Rectum (tissue), 1 donor: ENCODE measurements around the gene WBP1L.

DNA sequence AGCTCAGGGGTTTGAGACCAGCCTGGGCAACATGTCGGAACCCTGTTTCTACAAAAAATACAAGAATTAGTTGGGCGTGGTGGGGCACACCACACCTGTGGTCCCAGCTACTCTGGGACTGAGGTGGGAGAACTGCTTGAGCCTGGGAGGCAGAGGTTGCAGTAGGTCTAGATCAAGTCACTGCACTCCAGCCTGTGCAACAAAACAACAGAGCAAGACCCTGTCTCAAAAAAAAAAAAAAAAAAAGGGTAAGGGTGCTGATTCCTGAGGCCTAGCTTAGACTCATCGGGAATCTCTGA is 14.6 kb downstream of the TRIM8 start:
- PRO-cap = no peak

DNA sequence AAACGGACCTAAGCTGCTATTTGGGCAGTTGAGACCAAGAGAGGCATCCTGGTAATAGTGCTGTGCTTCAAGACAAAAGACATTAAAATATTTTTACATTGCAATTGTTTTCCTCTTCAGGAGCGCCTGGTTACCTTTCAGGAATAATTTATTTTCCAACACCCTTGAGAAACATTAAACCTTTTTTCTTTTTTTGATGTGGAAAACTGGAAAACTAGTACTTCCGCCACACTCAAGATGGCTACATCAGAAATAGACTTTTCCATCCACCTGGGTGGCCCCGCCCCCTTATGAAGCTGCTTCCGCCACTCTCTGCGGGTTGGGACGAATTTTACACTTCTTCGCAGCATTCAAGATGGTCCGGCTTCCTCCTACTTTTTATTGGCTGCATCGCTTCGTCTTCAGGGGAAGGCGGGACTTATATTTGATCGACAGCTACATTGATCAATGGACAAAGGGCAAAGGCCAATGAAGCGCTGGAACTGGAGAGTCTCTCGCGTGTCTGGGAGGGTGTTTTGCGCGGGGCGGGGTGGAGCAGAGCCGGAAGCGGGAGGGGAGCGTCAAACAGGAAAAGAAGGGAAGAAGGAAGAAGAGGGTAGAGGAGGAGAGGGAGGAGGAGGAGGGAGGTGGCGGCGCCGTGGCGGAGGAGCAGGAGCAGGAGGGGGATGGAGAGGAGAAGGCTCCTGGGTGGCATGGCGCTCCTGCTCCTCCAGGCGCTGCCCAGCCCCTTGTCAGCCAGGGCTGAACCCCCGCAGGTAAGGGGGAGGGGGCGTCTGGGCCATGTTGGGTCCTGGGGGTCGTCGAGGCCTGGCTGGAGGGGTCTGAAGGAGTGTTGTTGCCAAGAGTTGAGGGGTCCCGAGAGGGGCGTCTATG is at the start of gene WBP1L:
Gene WBP1L, plus strand, starts transcription at position 560 of the 873 bp plus-strand sequence.
- PRO-cap = unidirectional peak, plus-strand start at position 468 of the sequence; unidirectional peak, plus-strand start at position 598 of the sequence

GRCh38 chr10:102770645-102771165 is 27.0 kb downstream of the WBP1L start:
- PRO-cap = no peak

GRCh38 chr10:102800731-102801343 is 36.4 kb downstream of the CYP17A1 start:
- PRO-cap = no peak

DNA sequence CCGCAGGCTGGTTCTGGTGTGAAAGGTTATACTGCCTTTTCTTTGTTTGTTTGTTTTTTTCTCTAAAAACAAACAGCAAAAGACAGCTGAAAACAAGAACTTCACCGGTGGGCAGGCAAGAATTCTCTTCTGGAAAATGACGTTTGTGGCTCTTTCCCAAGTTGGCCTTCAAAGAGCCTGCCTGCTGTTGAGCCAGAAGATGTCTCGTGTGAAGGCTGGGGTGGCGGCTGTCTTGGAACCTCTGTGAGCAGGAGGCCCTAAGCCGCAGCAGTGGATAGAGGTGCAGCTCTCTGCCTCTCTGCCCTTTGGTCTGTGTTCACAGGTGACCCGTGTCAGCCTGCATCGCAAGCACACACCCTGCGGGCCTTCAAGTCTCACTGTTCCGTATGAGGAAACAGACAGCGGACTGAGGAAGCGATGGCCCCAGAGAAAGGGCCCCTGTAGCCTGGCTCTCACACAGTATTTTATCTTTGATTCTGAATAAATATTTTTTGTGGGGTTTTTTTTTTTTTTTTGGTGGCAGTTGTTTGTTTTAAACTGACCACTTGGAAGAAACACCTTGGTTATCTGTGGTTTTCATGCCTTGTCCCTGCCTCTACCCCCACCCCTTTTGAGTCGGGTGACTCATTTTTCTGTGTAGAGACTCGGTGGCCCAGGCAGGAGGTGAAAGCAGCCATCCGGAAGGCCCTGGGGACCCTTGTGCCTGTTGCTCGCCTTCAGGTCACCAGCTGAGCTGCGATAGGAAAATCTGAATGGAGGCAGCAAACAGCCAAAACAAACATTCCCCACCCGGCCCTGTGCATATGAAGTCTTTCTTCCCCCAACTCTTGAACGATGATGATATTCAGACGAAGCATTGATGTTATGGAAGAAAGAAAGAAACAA is 23.0 kb downstream of the CYP17A1 start:
- PRO-cap = bidirectional peak, plus-strand start at position 397 of the sequence, minus-strand start at position 312 of the sequence

DNA sequence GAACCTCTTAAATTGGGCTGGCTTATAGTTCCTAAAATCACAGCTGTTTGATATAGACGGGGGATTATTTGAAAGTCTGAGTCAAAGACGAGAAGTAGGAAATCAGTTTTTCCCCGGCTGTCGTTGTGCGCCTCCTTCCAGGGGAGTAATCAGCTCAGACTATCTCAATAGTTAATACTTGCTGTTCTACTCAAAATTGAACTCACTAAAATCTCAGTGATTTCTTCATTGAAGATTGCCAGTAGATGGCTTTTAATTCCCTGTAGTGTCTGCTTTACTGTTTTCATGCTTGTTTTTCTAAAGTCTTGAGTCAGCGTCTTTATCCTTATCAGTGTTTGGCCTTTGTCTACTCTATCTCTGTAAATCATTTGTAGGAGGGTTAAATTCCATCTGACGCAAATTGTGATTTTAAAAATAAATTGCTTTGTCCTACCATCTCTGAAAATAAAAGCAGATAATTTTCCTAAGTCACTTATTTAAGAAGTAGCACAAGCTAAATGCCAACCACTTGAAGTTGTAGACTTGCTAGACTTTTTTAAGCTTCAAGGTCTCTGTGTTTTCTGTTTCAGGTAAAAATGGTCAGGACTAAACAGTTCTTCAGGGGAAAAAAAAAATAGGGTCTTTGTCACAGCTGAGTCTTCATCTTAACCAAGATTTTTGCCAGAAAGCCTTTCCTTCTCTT is 47.4 kb downstream of the CNNM2 start:
- PRO-cap = no peak

DNA sequence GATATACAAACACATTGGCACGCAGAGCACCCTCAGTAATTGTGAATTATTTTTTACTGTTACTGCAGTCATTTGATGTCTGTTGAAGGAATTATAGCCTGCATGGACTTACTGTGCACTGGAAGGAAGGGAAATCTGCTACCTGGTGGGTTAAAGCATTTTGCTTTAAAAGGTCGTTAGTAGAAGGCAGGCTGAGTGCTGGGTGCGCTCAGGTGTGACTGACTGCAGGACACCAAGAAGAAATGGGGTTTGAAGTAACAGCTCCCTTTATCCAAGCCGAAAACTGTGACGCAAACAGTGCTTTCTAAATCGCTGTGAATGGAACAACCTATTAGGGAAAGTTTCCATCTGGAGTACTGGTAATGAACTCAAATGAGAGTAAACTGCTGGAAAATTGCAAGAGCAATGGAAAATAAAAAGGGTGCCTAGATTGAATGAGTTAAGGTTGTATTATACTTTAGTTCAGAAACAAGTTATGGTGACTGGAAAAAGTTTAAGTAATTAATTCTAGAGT is 95.3 kb downstream of the CNNM2 start:
- PRO-cap = no peak

DNA sequence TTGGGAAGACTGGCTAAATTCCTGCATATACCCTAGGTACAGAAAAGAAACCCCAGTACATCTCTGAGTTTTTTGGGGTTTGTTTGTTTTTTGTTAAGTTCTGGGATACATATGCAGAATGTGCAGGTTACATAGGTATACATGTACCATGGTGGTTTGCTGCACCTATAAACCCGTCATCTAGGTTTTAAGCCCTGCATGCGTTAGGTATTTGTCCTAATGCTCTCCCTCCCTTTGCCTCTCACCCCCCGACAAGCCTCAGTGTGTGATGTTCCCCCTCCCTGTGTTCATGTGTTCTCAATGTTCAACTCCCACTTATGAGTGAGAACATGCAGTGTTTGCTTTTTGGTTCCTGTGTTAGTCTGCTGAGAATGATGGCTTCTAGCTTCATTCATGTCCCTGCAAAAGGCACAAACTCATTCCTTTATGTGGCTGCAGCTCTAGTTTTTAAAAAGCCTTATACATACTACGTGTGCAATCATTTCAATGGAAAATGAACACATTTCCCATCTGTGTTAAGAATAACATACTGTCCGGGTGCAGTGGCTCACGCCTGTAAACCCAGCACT is 54.8 kb downstream of the NT5C2 start:
- PRO-cap = no peak

DNA sequence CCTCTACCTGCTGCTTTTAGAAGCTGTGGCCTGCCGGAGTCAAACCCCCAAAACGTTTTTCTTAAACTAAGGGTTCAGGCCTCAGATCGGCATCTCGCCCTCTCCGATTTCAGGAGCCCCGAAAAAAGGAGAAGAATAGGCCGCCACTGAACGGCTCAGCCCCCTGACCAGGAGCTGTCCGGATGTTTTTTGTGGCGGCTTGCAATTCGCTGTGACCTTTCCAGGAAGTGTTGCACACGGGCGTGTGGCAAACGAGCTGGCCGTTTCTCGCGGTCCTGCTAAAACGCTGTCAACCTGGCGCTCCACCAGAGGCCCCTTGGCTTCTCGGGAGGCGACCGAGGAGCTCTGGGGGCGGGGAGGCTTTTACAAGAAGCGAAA is 684 bp downstream of the NT5C2 start:
- PRO-cap = bidirectional peak, plus-strand start at position 230 of the sequence, minus-strand start at position 191 of the sequence; bidirectional peak, plus-strand start at position 281 of the sequence, minus-strand start at position 347 of the sequence

DNA sequence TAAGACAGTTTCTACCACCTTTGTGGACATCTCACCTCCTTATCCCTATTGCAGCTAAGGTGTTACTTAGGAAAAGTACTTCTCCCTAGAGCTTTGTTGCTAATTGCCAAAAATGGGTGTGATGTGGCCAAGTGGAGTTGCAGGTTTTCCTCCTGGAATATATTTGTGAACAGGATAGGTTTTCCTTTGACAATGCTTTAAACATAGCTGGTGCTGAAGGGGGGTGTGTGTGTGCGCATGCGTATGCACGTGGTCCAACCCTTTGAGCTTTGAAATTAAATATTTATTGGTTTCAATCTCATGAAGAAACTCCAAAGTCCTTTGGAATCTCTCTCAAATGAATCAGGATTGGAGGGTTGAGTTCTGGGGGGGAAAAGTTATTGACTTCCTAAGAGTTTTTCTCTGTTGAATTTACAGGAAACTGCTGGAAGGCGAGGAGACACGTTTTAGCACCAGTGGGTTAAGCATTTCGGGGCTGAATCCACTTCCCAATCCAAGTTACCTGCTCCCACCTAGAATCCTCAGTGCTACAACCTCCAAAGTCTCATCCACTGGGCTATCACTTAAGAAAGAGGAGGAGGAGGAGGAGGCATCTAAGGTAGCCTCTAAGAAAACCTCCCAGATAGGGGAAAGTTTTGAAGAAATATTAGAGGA is 11.1 kb downstream of the INA start:
- PRO-cap = no peak

DNA sequence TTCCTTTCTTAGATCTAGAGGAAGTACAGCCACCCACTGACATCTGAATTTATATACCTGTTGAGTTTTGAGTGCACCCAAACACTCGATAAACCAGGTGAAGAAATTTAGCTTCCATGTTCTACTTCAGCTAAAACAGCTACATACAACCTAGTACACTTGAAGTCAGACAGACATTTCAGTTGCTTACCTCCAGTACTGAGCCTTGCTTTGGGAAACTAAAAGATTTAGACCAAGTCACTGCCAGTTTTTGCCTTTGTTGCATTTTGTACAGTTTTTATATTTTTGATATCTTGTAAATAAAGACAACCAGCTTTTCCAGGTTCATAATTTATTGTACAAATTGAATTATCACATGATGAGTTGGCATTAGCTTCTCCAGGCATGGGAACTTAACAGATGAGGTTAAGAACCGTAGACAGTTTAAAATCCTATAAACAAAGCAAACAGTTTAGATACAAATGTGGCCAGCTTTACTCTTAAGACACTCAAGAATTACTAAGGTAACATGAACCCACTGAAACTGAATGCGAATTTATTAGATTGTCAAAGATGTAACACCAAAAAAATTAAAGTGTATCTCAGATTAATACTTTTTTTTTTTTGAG is 7.4 kb downstream of the ATP5MK start:
- PRO-cap = no peak

DNA sequence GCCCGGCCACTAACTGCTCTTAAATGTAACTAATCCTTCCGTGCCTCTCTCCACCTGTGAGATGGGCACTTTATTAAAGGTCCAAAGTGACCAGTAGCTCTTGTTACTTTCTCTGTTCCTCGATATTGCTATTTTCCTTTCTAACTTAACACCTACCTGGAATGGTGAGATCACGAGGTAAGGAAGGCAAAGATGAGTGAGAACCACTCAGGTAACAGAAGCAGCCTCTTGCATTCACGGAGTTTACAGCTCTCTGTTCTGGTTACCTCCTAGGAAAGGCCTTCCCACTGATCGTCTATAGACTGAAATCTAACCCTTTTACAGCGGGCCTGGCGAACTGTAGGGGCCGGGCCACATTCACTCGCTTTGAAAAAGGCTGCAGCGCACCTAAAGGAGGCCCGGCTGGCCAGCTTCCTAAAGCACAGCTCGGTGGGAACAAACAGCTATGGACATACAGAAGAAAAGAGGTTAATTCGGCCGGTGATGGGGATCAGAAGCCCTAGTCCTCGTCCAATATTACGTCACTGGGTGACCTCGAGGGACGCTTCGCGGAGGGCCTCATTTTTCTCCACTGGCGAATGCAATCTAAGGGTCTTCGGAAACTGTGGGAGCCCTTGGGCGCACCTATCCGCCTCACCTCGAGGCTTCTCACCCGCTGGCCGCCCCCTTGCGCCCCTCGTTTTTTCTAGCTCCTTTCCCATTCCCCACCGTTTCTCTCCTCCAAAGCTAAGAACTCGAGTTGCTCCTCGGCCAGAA is 507 bp downstream of the ATP5MK start:
- PRO-cap = unidirectional peak, plus-strand start at position 524 of the sequence

GRCh38 chr10:103397388-103397743 is 940 bp downstream of the PDCD11 start:
- PRO-cap = no peak

DNA sequence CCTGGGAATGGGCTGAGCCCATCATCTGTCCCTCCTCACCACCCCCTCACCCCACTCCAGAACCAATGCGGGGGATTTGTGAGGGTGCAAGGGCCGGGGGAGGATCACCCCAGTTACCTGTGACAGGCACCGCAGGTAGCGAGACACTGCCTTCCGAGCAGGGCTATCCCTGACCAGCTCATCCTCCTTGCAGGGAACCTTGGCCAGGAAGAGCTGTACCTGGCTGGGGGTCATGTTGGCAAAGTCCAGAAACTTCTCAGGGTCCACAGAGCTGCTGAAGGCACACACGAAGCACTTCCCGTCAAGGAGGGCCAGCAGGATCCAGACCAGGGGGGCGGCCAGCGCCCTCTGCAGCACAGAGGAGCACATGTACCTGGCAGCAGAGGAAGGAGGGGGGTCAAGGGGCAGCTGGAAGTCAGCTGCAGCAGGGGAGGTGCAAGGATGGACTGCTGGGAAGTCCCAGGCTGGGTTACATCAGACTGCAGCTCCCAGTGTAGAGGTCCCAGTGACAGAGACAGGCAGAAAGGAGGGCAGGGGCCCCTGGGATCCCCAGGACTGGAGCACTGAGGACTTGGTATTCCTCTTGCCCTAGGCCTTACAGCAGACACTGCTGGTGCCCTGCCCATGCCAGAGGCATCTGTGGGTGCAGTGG is 2.7 kb downstream of the CALHM3 start:
- PRO-cap = no peak

- PRO-cap = no peak
These were observed 10.9 kb downstream of the NEURL1 start for GRCh38 chr10:103504403-103504797.

DNA sequence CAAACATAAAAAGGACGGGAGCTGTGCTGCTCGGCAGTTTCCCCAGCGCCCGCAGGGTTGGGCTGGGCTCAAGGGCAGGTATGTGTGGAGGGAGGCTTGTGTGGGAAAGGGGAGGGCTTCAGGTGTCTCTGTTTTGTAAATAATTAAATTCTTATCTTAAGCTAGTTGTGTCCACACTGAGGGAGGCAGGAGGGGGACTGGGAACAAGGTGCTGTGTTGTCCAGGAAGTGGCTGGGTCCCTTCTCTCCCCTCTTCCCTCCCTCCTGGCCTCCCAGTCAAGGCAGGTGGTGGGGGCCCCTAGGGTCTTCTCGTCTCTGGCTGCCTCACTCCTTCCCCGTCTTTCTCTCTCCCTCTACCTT is 19.1 kb downstream of the NEURL1 start:
- PRO-cap = bidirectional peak, plus-strand start at position 188 of the sequence, minus-strand start at position 53 of the sequence

- PRO-cap = bidirectional peak, plus-strand start at chr10:103579133, minus-strand start at chr10:103578859
These were observed 85.2 kb downstream of the NEURL1 start for GRCh38 chr10:103578606-103579262.

GRCh38 chr10:103612936-103613346 is 119.4 kb downstream of the NEURL1 start:
- PRO-cap = no peak

DNA sequence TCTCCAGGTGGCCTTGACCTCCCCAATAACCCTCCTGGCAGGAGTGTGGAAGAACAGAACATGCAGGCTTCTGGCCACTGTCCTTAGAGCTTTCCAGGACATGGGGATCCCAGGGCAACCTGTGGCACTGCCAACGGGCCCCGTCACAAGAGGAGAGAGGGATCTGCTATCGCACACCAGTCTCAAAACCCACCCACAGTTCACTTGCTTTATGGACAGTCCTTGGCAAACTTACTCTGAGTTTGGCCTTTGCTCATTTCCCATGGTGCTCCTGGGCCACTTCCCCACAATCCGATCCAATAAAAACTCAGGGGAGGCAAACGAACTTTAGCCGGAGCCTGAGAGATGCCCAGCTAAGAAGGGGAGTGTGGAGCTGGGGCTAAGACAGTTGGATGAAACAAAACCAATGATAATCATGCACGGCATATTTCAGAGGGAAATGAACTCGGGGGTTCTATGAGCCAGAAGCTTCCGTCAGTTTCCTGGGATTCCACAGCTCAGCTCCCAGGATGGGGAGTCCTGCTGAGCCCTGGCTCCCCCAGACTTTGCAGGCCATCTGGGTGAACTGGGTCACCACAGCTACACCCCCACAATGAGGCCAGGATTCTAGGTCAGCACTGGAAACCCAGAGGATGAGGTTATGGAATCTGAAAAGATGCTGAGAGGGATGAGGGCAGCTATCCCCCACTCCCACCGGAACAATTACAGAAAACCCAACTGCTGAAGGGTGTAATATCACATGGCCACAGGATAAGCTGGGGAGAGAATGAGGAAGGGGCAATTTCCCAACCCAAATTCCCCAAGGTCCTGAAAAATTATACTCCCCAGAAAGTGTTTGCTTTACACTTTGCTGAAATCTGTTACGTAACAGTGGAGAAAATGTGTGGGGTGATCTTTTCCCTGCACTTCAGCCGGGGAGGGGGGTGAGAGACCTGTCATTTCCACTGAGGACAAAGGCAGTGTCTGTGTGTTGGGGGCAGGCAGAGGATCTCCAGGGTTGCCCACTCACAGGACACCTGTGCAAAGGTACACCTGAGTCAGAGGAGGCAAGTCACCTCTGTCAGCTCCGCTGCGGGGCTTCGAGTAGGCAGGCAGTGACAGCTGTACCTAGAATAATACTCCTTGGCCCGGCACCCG is 158.7 kb downstream of the NEURL1 start:
- PRO-cap = bidirectional peak, plus-strand start at position 330 of the sequence, minus-strand start at position 184 of the sequence

- PRO-cap = no peak
These were observed 164.2 kb downstream of the NEURL1 start for GRCh38 chr10:103657529-103658357.